GM23248 (cell line): Measurements from ENCODE around the genes CMKLR2, ZDBF2, KLF7 and METTL21A.

- RAMPAGE, long total RNA: no peak
Measured at GRCh38 chr2:205792778-205793443, 110.6 kb downstream of the NRP2 start.

DNA sequence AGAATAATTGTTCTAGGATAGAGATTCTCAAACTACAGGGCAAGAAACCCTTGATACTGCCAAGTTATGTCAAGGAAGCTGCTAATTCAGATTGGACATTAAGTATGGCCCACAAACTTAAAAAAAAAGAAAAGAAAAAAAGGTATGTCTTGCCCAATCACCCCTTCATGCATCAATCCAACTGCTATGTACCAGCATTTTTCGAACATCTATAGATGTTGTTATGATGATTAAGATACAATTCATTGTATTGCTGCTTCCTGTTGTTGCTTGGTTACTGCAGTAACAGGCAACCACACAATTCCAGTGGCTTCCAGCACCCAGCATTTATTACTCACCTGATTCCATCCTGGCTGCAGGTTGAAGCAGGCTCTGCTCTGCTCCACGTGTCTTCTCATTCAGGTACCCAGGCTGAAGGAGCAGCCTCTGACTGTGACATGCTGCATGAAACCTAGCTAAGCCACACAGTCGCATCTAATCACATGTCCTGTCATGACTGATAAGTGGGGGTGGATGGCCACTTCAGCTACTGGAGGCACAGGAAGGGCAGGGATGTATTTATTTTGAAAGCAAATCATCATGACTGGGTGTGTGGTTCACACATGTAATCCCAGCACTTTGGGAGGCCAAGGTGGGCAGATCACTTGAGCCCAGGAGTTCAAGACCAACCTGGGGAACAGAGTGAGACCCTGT lies 196.8 kb downstream of the INO80D start:
- RAMPAGE, long total RNA: no peak

DNA sequence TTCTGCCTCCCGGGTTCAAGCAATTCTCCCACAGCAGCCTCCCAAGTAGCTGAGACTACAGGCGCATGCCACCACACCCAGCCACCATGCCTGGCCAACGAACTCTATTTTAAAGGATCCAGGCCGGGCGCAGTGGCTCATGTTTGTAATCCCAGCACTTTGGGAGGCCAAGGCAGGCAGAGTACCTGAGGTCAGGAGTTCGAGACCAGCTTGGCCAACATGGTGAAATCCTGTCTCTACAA lies 63.3 kb downstream of the INO80D start:
- RAMPAGE, long total RNA: no peak

DNA sequence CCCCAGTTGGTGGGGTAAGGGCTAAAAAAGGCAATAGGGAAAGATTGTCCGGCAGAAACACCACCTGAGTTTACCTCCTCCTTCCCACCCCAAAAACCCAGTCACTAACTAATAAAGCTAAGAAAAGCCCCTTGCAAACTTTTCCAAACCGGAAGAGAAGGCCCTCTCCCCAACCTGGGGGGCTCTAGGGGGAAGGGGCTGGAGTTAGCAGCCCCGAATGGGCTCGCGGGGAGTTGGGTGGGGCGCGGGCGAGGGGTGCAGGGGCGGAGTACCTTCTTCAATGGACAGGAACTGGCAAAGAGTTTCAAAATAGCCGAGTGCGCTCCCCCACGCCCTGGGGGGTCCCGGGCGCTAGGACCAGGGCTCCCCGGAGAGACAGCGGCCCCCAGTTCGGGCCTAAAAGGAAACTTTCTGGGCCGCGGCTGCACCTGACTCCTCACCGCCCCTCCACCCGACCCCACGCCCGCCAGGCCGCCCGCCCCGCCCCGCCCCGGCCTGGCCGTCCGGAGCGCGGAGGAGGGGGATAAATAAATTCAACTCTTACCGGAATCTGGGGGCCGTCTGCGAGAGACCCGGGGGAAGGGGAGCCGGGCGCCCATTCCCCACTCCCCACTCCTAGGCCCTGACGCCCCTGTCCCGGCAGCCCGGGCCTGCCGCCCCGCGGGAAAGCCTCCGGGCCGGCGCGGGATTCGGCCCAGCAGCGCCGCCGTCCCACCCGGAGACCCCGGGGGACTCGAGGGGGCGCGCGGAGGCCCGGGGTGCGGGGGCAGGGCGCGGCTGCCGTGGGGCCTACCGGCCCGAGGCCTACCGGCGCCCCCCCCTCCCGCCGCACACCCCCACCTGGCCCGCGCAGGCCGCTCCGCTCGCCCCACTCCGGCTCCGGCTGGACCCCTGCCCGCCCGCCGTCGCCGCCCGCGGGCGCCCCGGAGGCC lies 933 bp downstream of the INO80D start:
- RAMPAGE, long total RNA: no peak

GRCh38 chr2:206146915-206147142 lies 12.4 kb downstream of the NDUFS1 start:
- RAMPAGE, long total RNA: no peak

DNA sequence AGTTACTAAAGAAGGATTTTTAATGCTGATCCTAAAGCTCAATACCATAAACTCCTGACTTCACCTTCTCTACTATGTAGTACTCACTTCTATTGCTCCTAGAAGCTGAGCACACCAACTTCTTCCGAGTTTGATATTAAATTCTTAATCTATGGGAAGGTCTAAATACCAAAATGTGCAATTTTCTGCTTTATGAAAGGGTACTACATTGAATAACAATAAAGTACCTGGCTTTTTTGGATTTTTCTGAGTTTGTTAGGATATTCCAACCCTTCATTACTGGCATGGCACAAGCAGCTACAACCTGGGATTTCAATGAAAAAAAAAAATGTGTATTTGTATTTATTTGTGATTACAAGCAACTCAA lies 10.5 kb downstream of the NDUFS1 start:
- RAMPAGE, long total RNA: no peak

DNA sequence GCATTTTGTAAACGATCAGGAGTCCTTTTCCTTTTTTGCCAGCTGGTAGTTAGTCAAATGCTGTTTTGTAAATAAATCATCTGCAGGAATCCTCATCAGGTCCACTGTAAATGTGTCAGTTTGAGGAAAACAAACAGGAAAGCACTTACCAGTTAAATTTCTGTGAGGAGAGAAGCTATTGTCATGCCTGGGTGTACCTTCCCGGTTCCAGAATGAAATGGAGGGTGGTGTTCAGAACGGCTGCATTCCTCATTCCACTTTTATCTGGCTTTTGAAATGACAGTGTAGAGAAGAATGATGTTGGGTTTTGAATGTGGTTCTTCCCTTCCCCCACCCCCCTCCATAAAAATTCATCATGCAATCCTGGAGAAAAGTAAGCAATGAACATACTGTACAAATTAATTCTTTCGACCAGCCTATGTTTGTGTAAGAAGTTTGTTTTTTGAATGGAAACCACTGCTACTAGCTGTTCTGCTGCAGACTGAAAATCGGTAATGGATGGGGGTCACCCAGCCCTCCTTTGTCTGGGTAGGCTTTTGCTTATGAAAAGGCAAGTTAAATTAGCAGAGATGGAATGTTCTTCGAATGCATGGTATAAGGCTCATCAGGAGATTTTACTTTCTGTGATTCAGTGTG lies at the start of gene CMKLR2:
CMKLR2 (minus strand) TSS at position 214 of the 636 bp plus-strand sequence.
- RAMPAGE, long total RNA: start-site peak on the minus strand centred at position 213 of the sequence, 8 bp wide, 66 and 81 reads in 2 replicates

DNA sequence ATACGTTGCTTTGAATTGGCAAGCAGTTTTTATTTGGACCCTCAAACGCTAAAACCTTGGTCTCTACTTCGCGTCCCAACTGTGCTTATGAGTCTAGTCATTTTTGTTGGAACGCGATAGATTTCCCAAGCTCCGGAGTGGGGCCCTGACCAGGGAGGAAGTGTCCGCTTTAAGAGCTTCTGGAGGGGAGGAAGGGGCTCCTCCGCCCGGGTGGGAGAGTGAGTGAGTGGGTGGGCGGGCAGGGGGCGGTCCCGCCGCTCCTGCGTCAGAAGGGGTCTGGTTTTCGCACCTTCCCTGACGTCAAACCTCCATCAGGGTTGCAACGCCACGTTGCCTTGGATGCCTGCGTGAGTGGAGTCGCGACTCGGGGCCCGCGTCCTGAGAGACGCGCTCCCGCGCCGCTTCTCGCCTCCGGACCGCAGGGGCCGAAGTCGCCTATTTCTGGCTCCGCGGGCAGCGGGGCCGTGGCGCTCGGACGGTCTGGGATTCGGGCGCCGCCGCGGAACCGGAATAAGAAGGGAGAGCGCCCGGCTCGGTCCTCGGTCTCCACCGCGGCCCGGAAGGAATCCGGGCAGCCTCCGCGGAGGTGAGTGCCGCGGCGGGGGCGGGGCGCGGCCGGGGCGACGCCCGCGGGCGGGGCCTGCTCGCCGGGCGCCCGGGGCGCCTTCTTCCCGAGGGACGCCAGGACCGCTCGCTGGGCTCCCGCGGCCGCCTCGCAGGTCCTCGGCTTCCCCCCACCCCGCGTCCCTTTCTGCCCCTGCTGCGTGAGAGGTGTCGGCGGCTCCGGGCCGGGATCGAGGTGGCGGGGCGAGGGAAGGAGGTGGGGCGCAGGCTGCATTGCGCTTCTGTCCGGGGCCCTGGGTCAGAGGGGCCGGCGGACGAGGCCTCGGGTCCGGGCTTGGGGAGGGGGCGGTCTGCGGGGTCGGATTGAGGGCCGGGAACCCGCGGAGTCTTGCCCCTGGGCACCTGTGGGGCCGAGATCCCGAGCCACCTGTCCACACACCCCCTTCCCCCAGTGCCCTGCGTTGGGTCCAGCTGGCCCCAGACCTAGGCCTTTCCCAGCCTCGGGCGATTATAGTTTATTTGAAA lies at the start of gene ZDBF2:
ZDBF2 (plus strand) TSS at position 303 of the 1,089 bp plus-strand sequence.
- RAMPAGE, long total RNA: start-site peak on the plus strand centred at position 341 of the sequence, 96 bp wide, 25 and 27 reads in 2 replicates

DNA sequence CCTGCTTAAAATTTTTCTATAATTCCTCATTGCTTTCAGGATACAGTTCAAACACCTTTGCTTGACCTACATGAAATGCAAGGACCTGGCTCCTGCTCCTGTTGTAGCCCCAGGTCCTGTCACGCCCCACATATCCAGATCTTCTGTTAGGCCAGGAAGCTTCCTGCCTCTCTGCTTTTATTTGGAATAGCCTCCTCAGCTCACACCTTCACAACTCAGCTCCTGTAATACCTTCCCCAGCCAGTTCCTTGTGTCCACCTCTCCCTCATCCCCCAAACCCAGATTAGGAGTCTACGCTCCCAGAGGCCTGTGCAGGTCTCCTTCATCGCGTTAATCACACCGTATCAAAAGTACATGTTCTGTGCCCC lies 485 bp downstream of the MDH1B start:
- RAMPAGE, long total RNA: no peak

DNA sequence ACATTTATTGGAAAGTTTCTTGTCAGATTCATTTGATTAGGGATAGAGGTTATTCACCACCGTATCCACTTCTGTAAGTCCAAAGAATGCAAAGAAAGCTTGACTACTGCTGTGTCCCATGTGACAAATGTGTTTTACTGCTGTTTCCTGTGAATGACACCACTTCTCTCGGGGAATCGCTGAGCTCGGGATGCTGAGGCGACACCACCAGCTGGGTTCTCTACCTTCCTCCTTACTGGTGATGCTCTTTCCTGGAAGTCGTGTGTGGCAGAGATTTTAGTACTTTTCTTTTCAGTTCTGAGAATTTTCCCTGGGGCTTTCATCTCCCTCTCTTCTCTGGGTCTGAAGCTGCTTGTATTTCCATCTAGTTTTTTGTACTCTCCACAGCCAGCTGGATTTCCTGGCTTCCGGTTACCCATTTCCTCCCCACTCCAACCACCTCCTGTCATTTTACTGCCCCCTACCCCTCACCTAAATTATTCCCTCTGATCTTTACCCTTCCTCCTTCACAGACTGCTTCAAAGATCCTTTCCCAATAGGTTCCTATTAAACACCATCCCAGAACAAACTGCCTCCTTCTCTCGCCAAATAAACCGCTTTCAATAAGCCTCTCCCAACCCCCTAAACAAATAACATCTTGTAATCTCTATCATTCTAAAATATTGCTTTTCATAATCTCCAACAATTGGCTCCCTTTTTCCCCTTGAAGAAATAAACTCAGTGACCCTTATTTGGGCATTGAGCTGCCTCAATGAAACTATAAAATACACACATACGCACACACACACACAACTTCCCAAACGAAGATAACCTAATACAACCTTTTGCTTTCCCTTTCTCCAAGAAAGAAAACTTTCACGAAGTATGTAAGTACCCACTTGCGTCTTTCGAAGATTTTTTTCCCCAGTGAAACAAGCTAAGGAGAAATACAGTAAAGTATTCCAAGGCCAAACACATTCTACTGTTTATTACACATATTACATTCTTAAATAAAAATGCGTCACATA lies 91.3 kb downstream of the KLF7 start:
- RAMPAGE, long total RNA: no peak

DNA sequence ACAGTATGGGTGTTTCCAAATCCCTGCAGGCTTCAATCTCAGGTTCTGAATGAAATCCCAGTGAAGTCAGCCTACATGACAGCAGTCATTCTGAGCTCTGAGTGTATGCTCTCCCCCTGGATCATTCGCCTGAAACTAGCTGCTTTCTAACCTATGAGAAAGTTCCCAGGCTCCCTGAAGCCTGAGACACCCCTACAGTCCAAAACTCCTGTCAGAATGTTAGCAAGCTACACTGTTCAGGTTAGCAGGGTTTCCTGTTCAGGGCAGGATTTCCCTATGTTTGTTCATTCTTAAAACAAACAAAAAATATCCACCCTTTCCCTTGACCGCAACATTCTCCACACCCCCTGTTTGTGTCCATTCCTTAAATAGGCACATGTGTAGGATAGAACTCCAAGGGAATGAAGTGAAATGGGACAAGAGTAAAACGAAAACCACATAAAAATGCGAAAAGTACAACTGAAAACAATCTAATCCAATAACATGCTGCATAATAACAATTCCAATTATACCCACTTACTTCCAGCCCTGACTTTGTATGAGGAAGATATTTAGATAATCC lies 83.1 kb downstream of the KLF7 start:
- RAMPAGE, long total RNA: no peak

- RAMPAGE, long total RNA: no peak
Measured at GRCh38 chr2:207163861-207164498, 1.8 kb downstream of the KLF7 start.

DNA sequence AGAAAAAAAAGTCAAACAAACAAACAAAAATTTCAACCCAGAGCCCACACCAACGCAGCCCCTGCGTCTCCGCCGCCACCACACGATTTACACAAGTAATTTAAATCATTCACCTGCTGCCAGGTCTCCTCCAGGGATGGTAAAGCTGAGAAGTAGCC lies 515 bp downstream of the KLF7 start:
- RAMPAGE, long total RNA: no peak

DNA sequence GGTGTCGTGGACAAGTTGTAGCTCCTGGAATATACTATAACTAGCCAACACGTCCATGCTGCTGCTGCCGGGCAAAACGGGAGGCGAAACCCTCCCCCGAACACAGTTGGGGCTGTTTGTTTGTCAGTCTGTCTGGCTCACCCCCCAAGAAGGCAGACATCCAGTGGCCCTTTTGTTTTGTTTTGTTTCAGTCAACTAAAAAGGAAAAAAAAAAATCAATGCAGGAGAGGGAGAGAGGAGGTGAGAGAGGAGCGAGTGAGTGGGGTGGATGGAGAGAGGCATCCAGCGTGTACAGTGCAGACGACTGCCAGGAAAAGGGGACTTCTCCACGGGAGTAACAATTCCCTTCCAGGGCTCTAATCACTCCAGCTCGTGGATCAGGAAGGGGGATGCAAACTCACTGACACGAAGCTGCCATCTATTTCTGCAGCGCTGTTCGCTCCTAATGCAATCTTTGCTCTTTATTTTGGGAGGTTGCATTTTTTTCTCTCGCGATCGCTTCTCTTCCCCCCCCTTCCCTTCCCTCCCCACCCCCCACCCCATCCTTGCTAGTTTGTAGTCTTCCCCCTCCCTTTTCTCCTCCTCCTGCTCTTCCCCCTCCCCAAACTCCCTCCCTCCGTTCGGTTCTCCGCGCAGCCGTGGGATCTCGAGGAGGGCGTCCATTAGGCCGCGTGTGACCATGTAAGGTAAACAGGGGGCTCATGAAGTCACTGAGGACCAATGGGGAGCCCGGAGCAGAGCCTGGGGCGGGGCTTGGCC lies at the start of gene KLF7:
KLF7 (minus strand) TSS at position 437 of the 759 bp plus-strand sequence.
- RAMPAGE, long total RNA: start-site peak on the minus strand centred at position 474 of the sequence, 111 bp wide, 68 and 60 reads in 2 replicates

DNA sequence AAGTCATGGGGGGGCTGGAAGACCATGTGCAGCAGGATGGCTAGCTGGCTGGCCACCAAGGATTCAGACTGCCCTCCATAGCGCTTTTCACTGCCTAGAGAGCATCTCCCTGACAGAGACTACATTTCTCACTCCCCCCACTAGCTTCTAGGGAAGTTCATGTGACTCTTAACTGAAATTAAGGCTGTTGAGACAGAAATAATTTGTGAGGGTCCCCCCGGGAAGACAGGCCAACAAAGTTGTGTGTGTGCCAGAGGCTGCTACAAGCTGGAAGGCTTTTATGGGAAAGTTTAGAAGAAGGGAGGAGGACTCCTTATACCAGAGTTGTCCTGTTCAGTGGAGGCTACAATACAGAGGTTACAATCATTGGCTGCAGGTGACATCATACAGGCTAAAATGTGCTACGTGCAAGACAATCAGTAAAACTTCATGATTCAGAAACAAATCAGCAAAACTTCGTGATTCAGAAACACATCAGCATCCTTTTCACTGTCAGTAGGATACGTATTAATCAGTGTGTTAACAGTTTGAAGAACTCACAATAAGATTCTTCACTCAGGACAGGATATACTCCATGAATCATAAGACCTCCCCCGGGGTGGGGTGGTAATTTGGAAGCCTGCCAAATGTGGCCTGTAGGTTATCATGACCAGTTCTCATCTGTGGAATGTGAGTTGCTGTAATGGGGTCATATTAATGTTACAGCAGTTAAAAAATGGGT lies 135.1 kb upstream of the CREB1 start:
- RAMPAGE, long total RNA: no peak

DNA sequence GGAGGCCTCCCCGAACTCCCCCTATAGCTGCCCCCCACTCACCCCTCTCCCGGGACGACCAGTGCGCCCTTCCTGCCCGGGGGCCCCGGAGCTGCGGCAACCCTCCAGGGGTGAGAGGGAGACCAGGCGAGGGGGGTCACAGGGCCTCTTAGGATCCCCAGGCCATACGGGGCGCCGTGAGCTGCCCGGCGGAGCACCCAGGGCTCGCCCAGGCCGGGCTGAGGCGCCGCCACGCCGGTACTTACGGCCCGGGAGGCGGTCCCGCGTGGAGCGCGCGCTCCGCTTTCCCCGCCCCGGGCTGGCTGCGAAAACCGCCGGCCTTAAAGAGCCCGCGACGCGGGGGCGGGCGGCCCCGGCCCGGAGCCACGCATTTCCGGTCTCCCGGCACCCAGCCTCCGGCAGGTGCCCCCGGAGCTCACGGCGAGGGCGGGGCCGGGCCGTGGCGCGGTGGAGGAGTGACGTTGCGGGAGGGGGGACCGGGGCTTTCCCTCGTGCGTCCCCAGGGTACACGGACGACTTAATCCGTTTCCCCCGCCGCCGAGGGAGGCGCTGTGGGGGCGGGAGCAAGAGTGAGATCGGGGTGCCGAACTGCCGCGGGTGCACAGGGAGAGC lies at the start of gene METTL21A:
METTL21A (minus strand) TSS at position 375 of the 612 bp plus-strand sequence.
- RAMPAGE, long total RNA: no peak

DNA sequence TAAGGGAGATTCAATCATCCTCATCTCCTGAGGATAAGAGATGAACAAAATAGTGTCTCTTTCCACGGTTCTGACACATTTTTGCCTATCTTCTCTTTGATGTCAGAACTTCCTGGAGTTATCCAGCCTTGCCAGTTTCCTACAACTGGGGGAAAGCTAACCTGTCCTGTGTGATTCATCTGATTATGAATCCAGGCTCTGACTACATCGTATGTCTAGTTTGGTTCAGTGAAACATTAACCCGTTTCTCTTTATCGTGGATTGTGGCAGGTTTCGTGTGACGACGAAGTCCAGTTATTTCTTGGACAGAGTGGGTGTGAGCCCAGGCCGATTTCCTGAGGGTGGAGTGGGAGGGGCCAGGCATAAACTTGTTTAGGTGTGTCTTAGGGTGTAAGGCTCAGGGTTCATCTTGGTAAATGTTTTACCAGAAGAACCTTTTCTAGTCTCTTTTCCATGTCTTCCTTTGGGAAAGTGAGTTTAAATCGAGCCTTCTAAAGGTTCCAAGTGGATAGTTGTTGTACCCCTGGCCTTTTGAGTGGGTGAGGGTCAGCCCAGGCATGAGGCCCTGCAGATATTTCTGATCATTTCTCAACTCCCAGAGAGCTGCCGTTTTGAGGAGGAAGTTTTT lies 50.3 kb upstream of the FZD5 start:
- RAMPAGE, long total RNA: no peak

GRCh38 chr2:207825597-207826206 lies 56.0 kb upstream of the FZD5 start:
- RAMPAGE, long total RNA: no peak

GRCh38 chr2:207870329-207870796 lies 100.7 kb upstream of the FZD5 start:
- RAMPAGE, long total RNA: no peak

GRCh38 chr2:207902692-207903156 lies 122.6 kb downstream of the PLEKHM3 start:
- RAMPAGE, long total RNA: no peak